Epidermal melanocyte (primary cell): Measurements from ENCODE around the gene DEF6.

DNA sequence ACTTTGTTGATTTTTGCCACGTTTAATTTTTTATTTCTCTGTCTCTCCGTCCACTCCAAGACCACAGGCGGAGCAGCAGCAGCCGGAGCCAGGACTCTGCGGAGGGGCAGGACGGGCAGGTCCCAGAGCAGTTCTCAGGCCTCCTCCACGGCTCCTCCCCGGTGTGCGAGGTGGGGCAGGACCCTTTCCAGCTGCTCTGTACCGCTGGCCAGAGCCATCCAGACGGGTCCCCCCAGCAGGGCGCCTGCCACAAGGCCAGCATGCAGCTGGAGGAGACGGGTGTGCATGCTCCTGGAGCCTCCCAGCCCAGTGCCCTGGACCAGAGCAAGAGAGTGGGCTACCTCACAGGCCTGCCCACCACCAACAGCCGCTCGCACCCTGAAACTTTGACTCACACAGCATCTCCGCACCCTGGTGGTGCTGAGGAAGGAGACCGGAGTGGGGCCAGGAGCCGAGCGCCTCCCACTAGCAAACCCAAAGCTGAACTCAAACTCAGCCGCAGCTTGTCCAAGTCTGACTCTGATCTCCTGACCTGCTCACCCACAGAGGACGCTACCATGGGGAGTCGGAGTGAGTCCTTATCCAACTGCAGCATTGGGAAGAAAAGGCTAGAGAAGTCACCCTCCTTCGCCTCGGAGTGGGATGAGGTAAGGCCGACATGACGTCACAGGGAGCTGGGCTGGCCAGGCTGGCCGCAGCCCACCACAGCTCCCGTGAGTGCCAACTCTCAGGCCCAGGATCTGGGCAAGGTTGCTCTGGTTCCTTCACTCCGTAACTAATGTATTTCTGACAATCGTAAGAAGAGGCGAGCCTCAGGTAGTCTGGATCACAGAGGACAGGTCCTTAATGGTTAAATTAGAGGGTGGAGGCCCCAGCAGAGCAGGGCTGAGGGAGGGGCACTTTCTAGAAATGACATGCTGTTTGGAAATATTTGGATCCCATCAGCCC is 123.5 kb downstream of the TCP11 start:
- RRBS: 65% methylated on average over 5 of the region's 31 CpGs

DNA sequence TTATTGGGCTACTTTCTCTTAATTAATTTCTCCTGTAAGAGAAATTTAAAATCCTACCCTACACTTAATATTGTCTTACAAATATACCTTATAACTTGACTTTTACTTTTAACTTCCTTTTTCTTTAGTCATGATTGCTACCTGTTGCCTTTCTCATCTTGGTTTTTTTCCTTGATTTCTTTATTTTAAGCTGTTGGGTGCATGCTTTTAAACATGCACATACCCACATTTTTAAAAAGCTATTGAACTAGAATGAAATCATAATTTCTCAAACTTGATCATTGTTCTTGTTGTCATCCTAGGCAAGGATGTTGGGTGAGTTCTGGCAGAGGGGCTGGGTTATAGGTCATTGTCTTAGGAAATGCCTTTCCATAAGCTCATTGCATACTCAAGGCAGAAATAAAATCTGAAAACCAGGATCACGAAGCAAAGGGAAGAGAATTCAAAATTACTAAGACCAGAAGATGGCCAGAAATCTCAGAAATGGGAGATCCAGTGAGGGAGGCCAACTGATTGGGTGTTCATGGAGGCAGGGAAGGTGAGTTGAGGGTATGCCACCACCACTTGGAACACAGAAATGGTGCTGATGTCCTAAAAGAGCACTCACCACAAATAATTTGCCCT is 114.3 kb downstream of the TCP11 start:
- RRBS: no CpG with 5 or more reads among the region's 1 CpG

- RRBS: no CpG with 5 or more reads among the region's 8 CpGs
Measured at GRCh38 chr6:35044794-35045701, 96.1 kb downstream of the TCP11 start.

DNA sequence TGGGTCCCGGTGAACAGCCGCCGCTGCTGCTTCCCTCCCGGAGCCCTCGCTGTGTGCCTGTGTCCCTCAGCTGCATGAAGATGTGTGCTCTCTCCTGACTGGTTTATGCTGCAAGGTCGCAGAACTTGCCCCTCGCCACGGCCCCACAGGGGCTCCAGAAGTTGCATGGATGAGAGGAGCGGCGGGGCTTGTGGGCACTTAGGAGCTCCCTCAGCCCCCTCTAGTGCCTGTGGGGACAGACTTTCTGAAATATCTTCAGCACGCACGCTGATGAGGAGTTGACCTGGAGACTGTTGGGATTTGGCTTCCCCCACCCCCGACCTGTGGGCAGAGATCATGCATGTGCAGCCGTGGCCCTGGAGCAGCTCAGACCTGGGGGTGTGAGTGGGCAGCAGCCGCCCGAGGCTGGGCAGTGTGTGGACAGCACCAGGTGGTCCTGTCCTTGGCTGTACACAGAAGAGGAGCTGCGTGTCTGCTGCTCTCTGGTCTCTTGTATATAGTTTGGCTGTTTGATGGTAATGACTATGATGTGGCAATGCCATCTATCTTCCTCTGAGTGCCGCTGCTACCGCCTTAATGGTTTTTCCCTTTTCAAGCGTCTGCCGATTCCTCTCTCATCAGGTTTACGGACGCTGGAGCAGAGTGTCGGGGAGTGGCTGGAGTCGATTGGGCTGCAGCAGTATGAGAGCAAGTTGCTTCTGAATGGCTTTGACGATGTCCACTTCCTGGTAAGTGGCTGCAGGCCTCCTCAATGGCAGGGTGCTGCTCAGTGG is 81.4 kb downstream of the TCP11 start:
- RRBS: 98% methylated on average over 1 of the region's 26 CpGs

DNA sequence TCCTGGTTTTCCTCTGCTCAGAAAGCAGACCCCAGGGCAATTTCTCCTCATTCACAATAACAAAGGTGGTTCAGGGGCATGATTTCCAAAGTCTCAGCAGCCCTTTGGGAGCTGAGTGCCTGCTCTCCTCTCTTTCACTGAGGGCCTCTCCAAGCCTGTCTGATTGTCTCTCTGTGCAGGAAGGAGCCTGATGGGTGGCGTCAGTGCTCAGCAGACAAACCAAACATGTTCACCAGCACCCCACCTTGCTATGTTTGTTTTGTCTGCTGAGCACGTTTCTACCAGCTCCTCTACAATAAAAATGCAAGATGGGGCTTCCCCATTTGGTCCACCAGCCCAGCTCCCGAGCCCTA is 25.4 kb upstream of the TCP11 start:
- RRBS: no CpG with 5 or more reads among the region's 3 CpGs

DNA sequence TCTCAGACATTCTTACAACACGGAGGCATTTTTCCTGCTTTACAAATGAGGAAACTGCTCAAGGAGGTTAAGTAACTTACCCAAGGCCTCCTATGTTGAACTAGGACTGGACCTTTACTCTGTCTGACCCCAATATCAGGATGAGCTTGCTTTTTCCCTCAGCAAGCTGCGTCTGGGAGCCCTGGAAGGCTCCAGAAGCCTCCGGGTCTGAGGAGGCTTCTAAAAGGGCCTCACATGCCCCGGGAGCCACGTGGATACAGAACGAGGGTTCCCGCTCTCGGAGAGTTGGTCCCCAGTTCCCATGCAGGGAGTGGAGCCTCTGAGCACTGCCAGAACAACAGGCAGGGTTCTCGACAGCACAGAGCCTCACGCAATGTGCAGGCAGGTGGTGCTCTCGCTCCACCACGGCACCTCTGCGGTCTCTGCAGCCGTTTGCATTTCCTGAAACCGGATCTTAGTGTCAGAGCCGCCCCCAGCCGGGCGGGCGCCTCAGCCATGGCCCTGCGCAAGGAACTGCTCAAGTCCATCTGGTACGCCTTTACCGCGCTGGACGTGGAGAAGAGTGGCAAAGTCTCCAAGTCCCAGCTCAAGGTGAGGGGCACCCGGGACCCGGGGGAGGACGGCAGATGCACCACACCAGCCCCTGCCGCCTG is at the start of gene DEF6:
TSS of gene DEF6 (plus strand) at position 457 of the 653 bp plus-strand sequence.
- RRBS: 46% methylated on average over 2 of the region's 28 CpGs

- RRBS: no CpG with 5 or more reads among the region's 17 CpGs
Measured at GRCh38 chr6:35362667-35364003, 20.8 kb downstream of the PPARD start.

- RRBS: no CpG with 5 or more reads among the region's 6 CpGs
Measured at GRCh38 chr6:35403467-35403918, 48.6 kb upstream of the FANCE start.

- RRBS: 3% methylated on average over 22 of the region's 72 CpGs
Measured at GRCh38 chr6:35468528-35469392, 559 bp downstream of the RPL10A start.

GRCh38 chr6:35469393-35470246 is 1.4 kb downstream of the RPL10A start:
- RRBS: no CpG with 5 or more reads among the region's 23 CpGs

DNA sequence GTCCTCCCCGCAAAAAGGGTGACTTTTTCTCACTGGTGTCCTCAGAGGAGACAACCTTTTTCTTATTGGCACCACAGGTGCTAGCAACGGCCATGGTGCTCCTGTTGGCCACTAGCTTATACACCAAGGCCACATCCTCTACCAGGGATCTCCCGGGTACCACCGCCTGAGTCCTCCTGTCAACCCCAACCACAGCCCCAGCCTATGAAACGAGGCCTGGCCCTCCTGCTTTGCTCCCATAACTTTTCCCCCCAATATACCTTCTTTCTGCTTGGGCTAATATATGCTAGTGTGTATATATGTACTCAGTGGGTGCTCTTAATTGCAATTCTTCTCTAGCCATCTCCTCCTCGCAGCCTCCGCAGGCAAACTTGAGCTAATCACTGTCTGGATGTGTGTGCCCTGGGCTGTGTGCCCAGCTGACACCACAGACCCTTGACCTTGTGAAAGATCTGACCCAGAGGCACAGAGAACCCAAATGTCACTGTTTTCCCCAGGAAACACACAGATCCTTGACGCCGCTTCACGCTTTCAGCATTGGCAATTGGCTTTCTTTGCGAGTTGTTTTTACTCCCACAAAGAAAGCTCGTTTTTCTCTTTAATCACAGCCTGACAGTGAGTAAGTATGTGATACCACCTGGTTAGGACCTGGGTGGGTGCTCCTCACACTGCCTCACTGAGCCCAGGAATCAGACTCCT is 12.8 kb downstream of the RPL10A start:
- RRBS: no CpG with 5 or more reads among the region's 12 CpGs

GRCh38 chr6:35495136-35495695 is 1.7 kb downstream of the TEAD3 start:
- RRBS: 75% methylated on average over 1 of the region's 5 CpGs

- RRBS: 2% methylated on average over 12 of the region's 34 CpGs
Measured at GRCh38 chr6:35496172-35496534, 726 bp downstream of the TEAD3 start.

DNA sequence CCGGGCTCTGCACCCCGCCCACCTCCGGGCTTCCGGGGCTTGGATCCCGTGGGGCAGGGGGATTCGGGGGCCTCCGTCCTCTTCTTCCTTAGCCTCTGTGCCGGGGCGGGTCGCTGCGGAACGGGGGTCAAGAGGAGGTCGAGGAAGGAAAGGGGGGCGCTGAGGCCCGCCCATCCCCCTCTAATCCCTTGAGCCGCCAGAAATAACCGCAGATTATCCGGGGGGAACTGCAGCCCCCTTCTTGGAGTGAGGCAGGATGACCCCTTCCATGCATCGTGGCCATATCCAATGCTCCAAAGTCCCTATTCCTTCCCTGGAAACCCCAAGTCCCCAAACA is 570 bp downstream of the TULP1 start:
- RRBS: 9% methylated on average over 13 of the region's 19 CpGs

DNA sequence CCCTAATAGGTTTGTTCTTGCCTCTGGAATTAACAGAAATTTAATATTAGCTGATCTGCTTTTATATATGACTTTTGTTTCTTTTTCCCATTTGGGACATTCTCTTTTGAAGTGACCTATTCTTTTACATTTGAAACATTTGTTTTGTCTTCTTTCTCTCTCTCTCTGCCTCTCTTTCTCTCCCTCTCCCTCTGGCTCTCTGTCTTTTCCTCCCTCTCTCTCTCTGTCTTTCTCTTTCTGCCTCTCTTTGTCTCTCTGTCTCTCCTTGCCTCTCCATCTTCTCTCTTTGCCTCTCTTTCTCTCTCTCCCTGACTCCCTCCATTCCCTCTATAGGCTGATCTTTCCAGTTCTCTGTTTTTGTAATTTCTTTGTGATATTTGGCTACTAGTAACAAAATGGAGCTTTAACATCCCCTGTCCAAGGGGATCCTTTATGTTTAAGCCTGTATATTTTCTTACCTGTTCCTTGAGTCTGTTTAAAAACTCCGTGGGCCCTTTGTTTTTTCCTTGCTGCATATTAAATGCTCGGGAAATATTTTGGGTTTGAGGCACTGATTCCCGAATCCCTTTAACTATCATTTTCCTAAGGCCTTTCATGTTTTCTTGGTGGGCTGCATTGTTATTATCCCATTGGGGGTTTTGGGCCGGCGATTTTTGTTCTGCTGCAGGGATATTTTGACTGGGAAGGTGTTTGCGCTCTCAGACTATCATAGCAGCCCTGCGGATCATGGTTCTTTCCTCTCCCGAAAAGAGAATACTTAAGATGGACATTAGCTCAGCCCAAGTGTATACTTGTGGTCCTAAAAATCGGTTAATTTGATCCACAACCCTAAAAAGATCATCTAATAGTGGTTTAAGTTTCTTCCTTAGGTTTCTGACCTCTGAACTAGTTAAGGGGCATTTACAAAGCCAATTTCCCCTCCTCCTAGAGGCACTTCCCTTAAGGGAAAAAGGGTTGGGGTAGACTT is 52.3 kb upstream of the TULP1 start:
- RRBS: no CpG with 5 or more reads among the region's 9 CpGs

DNA sequence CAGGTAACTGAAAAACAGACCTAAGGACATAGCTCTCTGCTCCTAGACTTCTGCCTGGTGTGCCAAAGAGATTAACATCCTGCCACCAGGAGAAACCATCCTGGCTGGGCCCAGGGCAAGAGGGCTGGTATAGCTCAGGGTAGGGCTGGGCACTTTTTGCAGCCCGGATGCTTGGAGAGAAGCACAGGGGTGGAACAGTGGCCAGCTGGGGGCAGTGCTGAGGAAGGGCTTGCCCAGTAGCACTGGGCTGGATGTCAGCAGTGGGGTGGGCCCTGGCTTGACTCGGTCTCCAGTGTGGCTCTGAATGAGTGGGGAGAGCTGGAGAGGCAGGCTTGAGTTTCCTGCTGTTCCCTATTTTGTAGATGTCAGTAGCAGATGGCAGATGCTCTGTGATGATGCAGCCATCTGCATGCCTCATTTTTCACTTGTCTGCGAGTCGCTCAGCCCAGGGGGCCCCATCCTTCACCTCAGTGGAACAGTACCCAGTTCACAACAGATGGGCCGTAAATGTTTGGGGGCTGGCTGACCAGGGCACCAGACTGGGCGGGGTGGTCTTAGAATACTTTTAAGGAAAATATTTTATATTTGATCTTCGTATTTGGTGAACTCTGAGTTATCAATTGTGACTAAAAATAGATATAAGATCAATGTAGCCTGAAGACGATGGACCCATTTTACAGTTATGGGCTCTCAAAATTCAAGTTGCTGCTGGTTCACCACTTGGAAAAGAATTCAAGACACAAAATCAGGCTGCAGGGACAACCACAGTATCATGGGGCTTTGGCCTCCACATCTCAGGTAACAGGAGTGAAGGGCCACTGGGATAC is 56.5 kb upstream of the TULP1 start:
- RRBS: no CpG with 5 or more reads among the region's 8 CpGs

GRCh38 chr6:35574978-35575358 is 62.3 kb upstream of the TULP1 start:
- RRBS: no CpG with 5 or more reads among the region's 2 CpGs

DNA sequence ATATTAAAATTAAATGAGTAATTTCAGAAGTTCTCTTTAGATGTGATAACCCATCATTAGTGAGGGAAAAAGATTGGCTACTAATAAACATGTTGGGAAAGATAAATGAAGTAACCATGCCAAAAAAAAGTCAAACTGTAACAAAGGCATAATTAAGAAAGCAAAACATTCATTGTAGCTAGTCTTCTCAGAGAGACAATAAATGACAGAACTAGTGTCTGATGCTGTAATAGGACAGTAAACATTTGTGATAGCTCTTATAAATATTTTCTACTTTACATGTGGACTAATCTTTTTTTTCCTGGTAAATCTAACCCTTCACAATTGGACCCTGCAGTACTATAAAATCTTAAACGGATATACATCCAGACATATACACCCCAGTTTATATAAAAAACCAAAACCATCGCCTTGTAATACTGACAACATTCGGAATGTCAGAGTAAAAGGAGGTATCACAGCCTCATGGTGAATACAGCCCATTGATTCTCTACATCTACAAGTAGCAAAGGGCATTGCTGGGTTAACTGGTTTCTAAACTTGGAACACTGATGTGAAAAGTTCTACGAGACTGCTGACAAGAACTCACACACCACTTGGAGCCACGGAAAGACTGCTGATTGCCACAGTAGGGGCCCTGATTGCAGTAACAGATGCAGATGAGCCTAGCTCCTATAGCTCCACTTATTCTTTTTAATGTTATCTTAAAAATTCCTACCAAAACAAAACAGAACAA is 87.7 kb downstream of the FKBP5 start:
- RRBS: no CpG with 5 or more reads among the region's 5 CpGs

DNA sequence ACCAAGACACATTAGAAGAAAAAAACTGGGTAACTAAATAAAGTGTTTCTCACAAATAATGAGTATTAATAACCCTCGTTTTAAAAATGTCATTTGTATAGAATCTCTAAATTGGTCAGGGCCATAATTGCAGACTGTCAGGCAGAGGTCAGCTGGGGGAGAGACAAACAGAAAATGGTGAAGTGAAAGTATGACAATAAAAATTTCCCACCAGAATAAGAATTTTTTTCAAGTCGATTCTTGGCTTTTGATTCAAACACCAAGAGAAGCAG is 1.6 kb downstream of the FKBP5 start:
- RRBS: no CpG with 5 or more reads among the region's 2 CpGs

GRCh38 chr6:35687457-35688247 is 1.1 kb downstream of the FKBP5 start:
- RRBS: 7% methylated on average over 8 of the region's 44 CpGs